Frontal cortex (tissue), 2 donors: ENCODE results near the genes ITGA4 and NUP35.

- RAMPAGE, long total RNA: no peak
Observed at GRCh38 chr2:180238906-180239146, 231.7 kb upstream of the CWC22 start.

DNA sequence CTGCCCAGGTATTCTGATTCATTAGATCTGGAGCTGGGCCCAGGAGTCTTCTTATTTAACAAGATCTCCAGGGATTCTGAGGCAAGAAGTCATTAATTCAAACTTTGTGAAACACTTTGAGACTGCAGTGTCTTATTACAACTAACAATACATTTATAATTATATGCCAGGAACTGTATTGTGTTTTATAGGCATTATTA lies 257.5 kb upstream of the UBE2E3 start:
- RAMPAGE, long total RNA: no peak

DNA sequence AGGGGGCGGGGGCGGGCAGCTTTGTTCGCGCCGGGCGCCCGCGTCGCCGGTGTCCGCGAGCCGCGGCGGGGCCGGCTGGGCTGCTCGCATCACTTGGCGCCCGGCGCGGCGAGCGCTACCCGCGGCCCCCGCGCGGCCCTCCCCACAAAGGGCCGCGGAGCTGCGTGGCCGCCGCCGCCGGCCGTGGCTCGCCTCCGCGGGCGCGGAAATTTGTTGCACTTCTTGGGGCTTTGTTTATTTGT lies 551 bp downstream of the UBE2E3 start:
- RAMPAGE, long total RNA: no peak

DNA sequence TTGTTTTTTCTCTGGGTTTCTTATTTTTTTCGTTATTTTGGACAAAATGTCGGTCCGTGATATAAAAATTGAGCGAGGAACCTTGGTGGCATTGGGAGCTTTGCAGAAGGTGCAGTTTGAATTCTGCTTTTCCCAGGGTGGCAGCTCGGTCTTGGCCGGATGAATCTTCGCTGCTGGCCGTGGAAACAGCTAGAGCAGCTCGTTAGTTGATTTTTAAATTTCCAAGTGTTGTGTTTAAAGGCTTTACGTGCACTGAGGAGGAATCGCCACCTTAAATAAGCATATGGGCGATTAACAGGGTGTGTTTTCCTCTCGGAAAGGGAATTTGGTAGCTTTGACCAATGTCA lies 845 bp downstream of the UBE2E3 start:
- RAMPAGE, long total RNA: no peak

DNA sequence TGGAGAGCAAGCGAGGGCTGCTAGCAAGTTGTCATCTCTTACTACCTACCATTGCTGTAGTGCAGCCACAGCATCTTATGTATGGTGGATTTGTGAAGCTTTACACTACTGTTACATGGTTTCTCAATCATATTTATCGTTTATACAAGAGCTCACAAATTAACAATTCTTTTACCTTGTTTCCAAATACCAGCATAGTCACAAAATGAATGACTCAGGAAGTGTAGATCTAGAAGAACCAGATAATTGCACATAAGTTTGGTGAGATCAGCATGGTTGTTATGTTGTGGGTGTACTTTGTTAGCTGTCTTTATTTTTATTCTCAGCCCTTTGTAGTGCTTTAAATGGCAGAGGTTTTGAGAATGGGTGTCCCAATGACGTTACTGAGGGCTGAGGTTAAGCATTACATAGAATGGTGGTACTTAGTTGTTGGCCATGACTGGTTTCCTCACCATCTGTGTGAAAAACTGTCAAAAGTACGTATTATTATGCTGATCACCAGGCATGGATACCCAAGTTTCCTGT lies 165.6 kb downstream of the UBE2E3 start:
- RAMPAGE, long total RNA: no peak

DNA sequence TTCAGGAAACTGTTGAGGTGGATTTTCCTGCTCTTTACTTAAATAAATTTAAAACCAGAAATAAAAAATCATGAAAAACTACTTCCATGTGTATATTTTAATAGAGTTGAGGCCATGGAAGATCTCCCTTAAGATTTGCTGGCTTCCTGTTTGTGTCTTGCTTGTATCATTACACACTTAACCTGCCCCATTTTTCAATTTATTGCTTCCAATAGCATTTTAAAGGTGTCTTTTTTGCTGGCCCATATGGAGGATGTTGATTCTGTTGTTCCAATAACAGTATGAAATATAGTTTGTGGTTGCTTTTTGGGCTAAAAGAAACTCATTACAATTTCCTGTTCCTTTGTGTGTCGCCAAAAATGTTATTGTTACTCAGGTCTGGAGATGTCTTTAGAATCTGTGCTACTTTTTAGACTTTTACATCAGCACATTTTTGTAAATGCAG lies 234.0 kb upstream of the ITGA4 start:
- RAMPAGE, long total RNA: no peak

DNA sequence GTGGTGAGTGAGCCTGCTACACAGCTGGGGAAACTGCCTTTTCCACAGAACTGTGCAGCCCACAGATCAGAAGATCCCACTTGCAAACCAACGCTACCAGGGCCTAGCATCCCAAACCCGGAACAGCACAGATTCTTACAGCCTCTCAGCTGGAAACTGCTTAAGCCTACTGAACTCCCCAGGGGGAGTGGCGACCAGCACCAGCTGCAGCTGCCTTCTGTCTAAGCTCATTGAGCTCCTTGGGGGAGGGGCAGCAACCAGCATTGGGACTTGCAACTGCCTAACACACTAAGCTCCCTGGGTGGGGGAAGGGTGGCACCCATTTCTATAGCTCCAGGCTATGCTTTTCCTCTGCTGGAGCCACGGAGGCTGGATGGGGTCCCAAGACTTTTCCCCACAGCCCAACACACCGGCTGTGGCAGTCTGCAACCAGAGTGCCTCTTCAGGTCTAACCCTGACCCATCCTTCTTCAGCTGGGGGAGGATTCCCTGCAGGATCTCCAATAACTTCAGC lies 46.1 kb upstream of the ITGA4 start:
- RAMPAGE, long total RNA: no peak

DNA sequence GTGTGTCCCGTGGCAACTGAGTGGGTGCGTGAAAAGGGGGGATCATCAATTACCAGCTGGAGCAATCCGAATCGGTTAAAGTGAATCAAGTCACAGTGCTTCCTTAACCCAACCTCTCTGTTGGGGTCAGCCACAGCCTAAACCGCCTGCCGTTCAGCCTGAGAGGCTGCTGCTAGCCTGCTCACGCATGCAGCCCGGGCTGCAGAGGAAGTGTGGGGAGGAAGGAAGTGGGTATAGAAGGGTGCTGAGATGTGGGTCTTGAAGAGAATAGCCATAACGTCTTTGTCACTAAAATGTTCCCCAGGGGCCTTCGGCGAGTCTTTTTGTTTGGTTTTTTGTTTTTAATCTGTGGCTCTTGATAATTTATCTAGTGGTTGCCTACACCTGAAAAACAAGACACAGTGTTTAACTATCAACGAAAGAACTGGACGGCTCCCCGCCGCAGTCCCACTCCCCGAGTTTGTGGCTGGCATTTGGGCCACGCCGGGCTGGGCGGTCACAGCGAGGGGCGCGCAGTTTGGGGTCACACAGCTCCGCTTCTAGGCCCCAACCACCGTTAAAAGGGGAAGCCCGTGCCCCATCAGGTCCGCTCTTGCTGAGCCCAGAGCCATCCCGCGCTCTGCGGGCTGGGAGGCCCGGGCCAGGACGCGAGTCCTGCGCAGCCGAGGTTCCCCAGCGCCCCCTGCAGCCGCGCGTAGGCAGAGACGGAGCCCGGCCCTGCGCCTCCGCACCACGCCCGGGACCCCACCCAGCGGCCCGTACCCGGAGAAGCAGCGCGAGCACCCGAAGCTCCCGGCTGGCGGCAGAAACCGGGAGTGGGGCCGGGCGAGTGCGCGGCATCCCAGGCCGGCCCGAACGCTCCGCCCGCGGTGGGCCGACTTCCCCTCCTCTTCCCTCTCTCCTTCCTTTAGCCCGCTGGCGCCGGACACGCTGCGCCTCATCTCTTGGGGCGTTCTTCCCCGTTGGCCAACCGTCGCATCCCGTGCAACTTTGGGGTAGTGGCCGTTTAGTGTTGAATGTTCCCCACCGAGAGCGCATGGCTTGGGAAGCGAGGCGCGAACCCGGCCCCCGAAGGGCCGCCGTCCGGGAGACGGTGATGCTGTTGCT lies at the start of gene ITGA4:
Gene ITGA4 (plus strand): TSS at position 768 of the 1,107 bp plus-strand sequence.
- RAMPAGE, long total RNA: no peak

DNA sequence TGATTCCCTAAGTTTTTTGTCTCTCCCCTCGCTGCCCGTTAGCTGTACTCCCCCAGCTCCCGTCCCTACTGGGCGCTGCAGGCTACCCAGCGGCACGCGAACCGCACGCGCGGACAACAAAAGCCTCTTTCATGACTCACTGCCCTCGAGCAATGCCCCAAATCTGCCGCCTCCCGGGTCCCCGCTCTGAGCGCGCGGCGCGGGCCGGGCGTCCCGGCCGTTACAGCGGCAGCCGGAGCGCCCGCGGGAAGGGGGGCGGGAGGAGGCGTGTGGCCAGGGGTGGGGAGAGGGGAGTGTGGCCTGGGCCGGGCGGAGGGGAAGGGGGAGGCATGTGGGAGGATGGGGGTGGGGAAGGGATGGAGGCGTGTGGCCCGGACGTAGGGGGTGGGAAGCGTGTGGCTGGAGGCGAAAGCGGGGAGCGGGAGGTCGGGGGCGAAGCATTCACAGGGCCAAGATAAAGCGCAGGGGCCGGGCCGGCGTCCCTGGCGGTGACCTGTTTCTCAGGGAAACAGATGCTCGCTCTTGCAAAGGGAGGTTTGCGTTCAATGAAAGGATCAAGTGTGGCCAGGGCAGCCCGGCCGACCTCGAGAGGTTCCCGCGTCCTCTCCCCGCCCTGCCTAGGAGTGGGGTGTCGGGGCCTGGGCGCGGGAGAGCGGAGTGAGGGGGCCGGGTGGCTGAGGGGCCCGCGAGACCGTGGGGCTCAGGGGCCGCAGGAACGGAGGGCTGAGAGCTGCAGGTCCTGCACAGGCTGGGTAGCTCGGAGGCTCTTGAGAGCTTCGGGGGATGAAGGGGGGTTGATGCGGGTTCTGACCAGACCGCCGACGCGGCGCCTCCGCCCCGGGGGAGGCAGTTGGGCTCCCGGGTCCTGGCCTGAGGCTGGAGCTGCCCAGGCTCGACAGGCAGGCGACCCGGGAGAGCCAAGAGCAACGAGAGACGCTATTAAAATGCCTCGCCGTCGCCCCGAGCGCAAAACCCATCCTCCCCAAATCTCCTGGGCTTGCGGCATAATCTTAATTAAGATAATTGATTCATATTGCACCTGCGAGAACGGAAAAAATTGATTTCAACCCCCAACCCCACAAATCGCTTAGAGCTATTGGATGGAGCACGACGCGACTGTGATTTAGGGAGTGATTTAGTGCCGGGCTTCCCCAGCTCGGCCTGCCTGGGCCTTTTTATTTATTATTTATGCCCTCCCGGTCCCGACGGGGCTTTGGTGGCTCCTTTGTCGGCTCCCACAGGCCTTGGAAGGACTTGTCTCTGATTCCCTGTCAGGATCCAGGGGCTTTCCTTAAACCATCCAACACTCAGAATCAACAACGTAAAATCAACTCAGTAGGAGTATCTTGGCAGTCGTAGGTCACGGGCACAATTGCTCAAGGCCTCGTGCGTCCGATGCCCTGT lies 3.7 kb upstream of the NEUROD1 start:
- RAMPAGE, long total RNA: no peak

DNA sequence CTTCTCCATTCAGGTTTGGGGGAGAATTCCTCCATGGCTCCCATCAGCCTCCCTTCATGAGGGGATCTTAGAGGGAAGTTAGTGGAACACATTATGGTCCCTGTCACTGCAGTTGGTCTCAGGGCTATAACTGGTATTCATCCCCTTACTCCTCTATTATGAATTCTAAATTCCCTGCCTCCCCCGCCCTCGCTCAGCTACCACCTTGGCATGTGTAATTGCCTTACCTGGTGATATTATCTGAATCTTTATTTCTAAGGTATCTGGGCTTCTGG lies 48.4 kb upstream of the NEUROD1 start:
- RAMPAGE, long total RNA: no peak

DNA sequence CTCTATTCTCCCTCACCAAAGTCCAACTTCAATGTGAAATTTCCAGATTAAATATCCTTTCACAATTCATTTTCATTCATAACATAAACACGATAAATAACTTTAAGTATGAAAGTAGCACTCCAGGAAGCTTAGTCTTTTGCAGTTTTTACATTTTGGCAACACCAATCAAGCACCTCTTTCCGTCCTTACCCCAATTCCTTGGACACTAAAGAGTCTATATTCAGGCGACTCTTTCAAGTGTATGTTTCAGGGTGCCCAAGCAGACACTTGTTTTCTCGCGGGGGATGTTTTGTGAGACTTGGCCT lies 354 bp upstream of the ITPRID2 start:
- RAMPAGE, long total RNA: no peak

GRCh38 chr2:181895638-181896331 lies 4.3 kb downstream of the ITPRID2 start:
- RAMPAGE, long total RNA: no peak

GRCh38 chr2:181943673-181944188 lies 41.9 kb upstream of the PPP1R1C start:
- RAMPAGE, long total RNA: no peak

- RAMPAGE, long total RNA: no peak
Observed at GRCh38 chr2:182055859-182056332, 70.2 kb downstream of the PPP1R1C start.

GRCh38 chr2:182930224-182931219 lies 64.1 kb upstream of the FRZB start:
- RAMPAGE, long total RNA: no peak

- RAMPAGE, long total RNA: no peak
Observed at GRCh38 chr2:183079459-183079726, 846 bp downstream of the DUSP19 start.

GRCh38 chr2:183124095-183125358 lies at the start of gene NUP35:
NUP35 (plus strand) TSS chr2:183124443.
- RAMPAGE, long total RNA: no peak

DNA sequence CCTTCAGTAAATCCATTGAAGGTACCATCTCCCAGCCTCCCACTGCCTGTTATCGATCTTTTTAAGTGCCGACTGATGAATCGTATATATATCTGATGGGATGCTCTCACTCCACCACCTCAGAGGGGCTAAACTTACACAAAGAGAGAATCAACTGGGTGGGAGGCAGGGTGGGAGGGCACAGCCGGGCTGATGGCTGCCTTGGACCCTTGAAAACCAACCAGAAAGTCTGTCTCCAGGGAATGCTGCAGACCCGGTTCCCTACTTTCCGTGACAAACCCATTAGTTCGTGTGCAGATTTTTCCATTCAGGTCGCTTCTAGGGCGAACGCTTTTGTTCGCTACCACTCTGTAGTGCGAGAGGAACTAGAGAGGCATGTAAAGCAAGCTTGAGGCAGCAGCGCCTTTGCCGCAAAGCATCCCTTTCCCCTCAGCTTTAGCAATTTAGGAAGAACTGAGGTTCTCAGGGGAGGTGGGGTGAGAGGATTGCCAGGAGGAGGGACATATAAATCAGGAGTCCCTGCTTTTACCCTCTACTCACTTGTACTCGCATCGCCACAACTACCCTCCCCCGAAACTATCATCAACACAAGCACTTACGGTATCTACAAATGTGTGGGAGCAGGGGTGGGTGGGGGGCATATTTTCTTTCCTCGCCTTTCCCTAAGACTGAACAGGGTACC lies 831 bp upstream of the ZNF804A start:
- RAMPAGE, long total RNA: no peak

- RAMPAGE, long total RNA: no peak
Observed at GRCh38 chr2:185407206-185407700, 331.4 kb upstream of the FSIP2 start.

GRCh38 chr2:186486955-186487485 lies 960 bp downstream of the ZC3H15 start:
- RAMPAGE, long total RNA: no peak